Glomerular endothelial cell (primary cell): ENCODE results near the genes TAFA4 and MDFIC2.

GRCh38 chr3:66497605-66497985 lies 3.2 kb downstream of the LRIG1 start:
- RAMPAGE, long total RNA: no peak

- RAMPAGE, long total RNA: no peak
These were observed 4.6 kb upstream of the LRIG1 start for GRCh38 chr3:66505263-66505882.

DNA sequence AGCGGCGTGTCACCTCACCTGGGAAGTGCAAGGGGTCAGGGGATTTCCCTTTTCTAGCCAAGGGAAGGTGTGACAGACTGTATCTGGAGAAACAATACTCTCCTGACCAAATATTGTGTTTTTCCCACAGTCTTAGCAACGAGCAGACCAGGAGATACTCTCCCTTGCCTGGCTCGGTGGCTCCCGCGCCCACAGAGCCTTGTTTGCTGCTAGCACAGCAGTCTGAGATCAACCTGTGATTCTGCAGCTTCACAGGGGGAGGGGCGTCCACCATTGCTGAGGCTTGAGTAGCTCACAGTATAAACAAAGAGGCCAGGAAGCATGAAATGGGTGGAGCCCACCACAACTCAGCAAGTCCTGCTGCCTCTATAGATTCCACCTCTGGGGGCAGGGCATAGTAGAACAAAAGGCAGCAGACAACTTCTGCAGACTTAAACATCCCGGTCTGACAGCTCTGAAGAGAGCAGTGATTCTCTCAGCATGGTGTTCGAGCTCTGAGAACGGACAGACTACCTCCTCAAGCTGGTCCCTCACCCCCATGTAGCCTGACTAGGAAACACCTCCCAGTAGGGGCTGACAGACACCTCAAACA lies 56.0 kb upstream of the TAFA1 start:
- RAMPAGE, long total RNA: no peak

GRCh38 chr3:68932255-68933076 lies at the start of gene TAFA4:
Gene TAFA4 (minus strand): TSS chr3:68932547.
- RAMPAGE, long total RNA: no peak

DNA sequence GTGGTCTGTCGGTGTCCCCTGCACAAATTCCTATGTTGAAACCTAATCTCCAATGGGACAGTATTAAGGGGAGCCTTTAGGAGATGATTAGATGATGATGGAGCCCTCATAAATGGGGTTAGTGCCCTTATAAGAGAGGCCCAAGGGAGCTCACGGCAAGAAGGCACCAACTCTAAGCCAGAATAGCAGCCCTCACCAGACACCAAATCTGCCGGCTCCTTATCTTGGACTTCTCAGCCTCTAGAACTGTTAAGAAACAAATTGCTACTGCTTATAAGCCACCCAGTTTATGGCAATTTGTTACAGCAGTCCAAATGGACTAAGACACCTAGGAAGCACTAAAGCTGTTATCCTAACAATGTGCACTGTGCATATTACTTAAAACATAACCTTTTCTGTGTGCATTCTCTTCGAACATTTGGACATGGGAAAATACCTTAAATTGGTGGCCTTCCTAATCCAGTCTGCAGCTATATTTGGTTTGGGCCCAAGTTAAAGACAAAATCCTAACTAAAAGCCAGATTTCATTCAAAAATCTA lies 761 bp upstream of the TMF1 start:
- RAMPAGE, long total RNA: no peak

DNA sequence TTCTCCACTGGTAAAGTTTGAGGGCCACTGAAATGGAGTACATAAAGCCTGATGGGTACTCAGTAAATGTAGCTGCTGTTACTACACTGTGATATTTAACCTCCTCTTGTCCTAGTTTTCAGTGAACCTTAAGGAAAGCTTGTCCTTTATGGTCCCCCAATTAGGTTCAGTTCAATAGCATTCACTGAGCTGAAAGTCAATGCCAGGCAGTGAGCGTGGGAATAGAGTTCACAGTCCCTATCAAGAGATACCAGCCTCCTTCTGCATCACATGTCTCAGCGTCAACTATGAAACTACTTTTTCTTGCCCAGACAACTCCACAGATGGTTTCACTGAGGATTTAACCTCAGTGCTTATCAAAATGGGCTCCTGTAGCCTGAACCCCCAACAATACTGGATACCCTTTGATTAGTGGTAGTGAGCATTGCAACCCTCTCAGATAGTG lies 1.3 kb upstream of the UBA3 start:
- RAMPAGE, long total RNA: no peak

DNA sequence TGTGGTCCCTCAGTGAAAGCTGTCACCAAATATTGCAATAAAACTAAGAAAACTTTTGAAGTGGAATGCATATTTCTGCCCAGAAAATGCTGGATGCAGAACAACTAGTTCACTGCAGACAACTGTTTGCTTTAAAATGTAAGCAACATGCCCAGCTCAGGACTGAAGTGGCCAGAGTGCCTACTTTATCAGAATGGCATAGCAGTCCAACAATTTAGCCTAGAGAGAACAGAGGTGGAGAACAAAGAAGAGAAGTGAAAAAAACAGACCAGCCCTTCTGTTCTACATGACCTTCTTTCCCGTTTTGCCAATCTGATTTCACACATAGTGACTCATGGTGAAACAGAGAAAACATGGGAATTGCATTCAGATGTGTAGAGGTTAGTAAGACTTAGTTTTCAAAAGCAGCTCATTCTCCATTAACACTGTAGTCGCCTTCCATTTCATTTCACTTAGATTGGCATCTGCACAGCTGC lies 523 bp upstream of the ARL6IP5 start:
- RAMPAGE, long total RNA: no peak

GRCh38 chr3:69089949-69090461 lies 5.3 kb downstream of the ARL6IP5 start:
- RAMPAGE, long total RNA: no peak

GRCh38 chr3:69528350-69528808 lies 142.5 kb upstream of the FRMD4B start:
- RAMPAGE, long total RNA: no peak

- RAMPAGE, long total RNA: no peak
These were observed 5.0 kb downstream of the MITF start for GRCh38 chr3:69744376-69744575.

- RAMPAGE, long total RNA: no peak
These were observed at the start of gene MDFIC2 for GRCh38 chr3:70312585-70312806. Gene MDFIC2 (minus strand): TSS chr3:70312638.

DNA sequence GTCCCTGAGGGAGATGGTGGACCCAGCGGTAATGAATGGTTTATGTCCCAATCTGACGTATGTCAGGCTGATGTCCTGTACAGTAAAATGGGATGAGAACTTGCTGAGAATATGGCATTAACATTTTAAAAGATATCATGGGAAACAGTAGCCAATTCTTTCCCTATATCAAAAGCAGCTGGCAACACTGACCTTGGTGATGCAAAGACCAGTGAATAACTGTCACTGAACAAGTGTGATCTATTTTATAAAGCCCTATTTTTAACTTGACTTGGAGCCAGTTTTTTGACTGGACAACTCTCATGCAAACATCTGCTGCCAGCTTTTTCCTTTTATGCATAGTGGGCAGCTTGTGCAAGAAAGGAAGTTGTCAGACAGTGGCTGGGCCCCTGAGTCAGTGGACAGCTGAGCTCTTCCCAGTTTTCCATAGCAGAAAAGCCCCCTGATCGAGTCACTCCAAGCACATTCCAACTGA lies 519.9 kb upstream of the MDFIC2 start:
- RAMPAGE, long total RNA: no peak

- RAMPAGE, long total RNA: no peak
These were observed 498.2 kb downstream of the FOXP1 start for GRCh38 chr3:71085269-71085735.

DNA sequence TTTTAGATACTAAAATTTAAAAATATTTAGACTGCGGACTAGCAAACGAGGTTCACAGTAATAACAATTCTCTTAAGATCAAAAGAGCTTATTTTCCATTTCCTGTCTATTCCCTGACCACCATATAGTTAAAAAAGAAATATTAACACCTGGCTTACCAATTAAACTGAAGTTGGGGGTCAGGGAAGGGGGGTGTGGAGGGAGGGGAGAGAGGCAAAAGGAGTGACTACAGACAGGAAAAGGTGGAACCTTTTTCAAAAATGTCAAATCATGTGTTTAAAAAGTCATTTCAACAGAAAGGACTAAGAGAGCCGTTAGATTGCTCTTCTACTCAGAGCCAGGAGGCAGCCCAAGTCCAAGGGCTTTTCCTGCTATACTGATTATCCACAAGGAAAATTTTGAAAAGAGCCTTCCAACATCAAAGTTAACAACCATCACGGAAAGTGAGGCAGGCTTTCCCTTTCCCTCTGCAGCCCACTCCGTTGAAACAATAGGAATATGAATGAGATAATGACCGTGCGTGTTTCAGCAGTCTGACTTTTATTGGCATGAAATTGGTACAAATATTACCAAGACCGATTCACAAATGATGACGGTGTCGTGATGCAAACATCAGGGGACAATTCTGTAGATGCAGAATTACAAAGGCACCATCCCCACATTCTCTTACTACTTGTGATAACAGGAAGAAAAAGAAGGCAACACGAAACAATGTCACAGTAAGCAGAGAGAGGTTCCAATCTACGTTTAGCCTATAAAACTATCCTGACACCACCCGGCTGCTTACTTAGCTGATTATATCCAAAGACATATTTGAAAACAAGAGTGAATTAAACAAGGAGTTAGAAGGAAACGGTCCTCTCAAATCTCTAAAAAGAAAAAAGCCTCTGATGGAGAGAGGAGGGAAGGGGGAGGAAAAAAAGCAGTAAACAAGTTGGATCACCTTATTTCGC lies 453.8 kb downstream of the FOXP1 start:
- RAMPAGE, long total RNA: no peak

DNA sequence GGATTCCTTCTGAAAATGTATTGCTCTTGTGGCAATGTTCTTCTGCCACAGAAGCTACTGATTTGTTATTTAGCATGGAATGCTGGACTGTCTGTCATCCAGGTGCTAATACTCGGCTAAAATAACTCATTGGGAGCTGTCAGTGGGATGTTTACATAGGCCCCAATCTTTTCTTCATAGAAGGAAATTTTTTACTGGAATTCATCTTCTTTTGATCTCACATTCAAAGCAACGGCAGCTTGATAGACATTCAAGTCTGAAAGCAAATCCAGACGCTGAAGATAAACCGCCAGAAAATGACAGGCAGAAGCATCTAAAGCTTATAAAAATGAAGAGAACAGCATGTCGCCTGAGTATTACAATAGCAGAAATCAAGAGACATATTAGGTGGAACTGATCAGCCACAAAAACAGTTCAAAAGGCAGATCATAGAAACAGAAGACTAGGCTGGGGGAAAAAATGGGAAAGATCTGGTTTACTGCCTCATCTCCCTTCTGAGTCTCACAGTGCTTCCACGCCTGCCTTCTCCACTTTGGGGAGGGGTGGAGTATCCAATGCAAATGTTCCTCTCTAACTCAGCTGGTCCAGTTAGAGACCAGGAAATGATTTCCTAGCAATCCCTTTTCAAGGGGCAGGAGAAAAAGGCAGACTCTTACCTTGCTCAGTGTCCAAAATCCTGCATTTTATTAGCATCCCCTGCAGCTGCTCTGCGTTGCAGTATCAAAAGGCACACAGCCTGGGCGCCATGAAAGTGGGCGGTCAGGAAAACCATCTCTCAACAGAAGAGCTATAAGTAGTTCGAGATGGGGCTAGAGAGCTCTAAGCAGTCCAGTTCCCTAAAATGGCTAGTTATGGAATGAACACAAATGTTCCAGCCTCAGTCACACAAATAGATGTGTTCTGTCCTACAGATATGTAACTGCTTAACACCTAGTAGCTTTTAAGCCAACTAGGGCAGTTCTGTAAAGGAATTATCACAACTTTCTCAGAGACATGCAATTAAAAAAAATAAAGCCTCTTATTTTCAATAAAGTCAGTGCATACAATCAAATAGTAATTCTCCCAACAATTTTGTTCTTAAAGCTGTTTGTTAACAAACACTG lies 451.7 kb downstream of the FOXP1 start:
- RAMPAGE, long total RNA: no peak

DNA sequence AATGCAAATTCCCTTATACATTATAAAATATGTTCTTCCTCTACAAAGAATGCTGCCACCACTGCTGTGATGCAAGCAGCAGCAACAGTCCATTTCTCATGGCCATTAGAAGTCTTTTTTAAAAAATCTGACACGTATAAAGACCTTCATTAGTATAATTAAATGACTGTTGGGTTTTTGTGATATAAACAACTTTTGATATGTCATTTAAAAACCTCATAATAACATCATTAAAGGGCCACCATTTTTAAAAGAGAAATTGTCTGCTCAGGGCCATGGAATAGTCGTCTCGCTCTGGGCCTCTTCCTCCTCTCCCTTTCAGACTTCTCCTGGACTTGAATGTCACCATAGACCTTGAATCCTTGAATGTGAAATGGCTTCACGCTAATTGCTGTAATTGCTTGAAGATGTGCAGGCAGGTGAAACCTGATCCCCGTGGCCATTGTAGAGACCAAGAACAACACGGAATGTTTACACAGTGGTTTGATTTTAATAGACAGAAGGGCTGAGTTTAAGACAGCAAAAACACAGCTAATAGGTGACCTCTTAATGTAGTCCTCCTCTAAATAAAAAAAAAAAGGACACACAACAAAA lies 450.3 kb downstream of the FOXP1 start:
- RAMPAGE, long total RNA: no peak

DNA sequence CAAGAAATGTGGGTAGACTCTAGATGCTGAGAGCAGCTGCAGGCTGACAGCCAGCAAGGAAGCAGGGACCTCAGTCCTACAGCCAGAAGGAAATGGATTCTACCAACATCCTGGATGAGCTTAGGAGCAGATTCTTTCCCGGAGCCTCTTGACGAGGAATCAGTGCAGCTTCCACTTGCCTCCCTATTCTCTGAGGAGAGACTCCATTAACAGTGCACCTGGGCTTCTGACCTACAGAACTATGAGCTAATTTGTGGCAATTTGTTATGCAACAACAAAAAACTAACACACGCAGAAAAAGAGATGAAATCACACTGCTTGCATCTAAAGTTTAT lies 441.0 kb downstream of the FOXP1 start:
- RAMPAGE, long total RNA: no peak

- RAMPAGE, long total RNA: no peak
These were observed 375.3 kb downstream of the FOXP1 start for GRCh38 chr3:71208082-71208699.

DNA sequence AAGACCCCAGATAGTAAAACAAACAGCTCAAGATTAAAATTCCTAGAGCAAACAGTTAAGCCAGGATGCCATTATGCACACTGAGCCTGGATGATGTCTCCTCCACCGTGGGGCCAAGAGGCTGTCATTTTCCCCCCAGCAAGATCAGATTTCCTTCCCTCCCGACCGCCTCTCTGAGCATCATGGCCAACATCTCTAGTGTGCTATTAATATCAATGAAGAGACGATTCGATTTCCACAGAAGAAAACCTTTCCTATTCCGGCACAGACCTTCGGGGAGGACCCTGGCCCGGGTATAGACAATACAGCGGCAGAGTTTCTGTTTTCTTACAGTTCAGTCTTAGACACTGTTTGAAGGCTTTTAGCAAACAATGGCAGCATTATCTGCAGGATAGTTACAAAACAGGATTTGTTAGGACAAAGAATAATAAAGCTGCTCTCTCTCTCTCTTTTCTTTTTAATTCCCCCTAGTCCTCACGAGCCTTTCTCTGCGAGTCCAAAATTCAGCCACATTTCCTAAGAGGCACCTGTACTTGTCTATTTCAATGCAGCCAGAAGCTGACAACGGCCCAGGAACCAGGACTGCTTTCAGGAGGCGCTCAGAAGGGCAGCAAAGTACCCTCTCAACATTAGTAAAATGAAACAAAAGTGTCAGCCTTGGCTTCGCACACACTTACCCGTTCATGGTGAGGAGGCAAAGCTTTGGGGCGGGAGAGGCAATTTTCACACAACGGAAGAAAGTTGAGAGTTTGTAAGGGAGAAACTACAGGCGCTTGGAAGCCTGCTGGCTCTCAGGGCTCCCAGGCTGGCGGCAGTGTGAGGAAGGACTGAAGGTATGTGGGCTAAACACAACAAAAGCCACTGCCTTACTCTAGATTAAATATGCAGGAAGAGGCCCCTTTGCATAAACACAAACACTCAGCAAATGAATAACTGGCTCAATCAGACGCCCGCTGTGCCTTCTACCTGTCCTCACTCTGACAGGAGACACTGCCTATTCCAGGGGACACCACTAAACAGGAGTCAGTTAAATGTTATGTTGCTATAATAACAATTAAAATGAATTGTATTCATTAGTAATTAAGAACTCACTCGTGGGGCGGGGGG lies 278.0 kb downstream of the FOXP1 start:
- RAMPAGE, long total RNA: no peak

DNA sequence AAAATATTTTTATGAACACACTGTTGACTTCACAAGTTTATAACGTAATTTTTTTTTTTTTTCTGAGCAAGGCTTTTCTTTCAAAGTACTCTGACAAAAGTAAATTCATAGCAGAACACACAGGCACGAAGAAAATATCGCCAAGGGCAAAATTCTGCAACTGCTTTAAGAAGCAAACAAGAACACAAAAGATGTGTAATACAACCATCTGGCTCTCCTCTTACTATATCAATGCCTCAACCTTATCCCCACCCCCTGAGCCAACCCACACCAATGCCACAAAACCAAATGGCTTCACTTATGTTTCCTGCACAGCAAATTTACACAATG lies 274.2 kb downstream of the FOXP1 start:
- RAMPAGE, long total RNA: no peak